AG04450 (cell line): ENCODE measurements around the genes DUSP23 and PEA15.

- CAGE, long polyA plus RNA = no peak
- RRBS = no CpG with 5 or more reads among the region's 5 CpGs
Measured at GRCh38 chr1:159594534-159595346, 7.1 kb downstream of the APCS start.

- CAGE, long polyA plus RNA = no peak
- RRBS = no CpG with 5 or more reads among the region's 8 CpGs
Measured at GRCh38 chr1:159598113-159599034, 10.7 kb downstream of the APCS start.

GRCh38 chr1:159751769-159752333, 28.9 kb upstream of the DUSP23 start:
- CAGE, long polyA plus RNA = no peak
- RRBS = no CpG with 5 or more reads among the region's 3 CpGs

DNA sequence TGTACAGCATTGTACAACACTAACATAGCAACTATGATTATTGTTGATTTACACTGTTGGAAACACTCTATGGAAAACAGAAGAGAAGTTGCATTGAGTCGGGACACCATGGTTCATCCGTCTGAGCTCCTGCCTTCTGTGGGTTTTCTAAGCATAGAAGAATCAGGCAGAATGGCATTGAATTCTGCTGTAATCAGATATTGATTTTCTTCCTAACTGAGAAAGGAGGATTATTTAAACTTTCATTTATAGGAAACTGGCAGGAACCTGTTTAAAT, 24.8 kb upstream of the DUSP23 start:
- CAGE, long polyA plus RNA = no peak
- RRBS = no CpG with 5 or more reads among the region's 2 CpGs

GRCh38 chr1:159780874-159781702, at the start of gene DUSP23:
Gene DUSP23, plus strand, starts transcription at chr1:159780962.
- CAGE, long polyA plus RNA = no peak
- RRBS = 4% methylated on average over 8 of the region's 65 CpGs

GRCh38 chr1:159800021-159800788, 2.0 kb upstream of the FCRL6 start:
- CAGE, long polyA plus RNA = no peak
- RRBS = no CpG with 5 or more reads among the region's 8 CpGs

DNA sequence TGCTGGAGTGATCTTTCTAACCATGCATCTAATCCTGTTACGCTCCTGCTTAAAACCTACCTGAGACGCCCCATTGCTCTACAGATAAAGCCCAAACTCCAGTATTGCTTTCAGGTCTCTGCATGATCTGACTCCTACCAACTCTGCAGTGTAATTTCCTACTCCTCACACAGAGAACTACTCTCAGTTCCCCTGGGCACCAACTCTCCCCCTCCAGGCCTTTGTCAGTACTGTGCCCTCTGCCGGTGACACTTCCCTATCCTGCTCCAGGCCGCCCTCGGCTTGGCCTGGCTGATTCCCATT, 2.5 kb downstream of the SLAMF8 start:
- CAGE, long polyA plus RNA = no peak
- RRBS = no CpG with 5 or more reads among the region's 5 CpGs

DNA sequence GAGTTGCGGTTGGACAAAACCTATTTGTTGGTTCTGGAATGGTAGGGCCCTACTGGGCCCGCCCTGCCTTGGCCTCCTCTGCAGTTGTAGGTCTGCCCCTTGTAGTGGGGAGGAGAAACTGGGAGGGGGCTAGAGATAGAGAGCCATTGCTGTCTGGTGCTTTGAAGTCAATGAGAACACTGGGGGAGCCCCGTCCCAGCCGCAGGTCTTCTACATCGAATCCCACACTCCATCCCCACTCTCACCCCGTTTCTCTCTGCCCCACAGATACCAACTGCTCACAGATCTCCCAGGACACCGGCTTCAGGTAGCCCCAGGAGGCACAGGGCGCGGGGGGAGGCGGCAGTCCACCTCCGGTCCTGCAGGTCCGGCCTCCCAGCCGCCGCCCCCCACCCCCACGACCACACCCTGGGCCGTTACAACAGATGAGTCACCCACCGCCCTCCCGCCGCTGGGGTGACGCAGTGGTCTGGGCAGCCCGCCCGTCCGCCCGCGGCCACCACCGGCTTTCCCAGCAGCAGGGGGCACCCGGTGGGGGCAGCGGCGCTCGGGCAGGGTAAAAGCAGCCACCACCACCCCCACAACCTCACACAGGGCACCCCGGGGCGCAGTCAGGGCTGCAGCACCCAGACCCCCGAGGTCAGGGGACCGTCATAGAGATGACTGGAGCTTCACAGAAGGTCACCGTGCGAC, 949 bp downstream of the TAGLN2 start:
- CAGE, long polyA plus RNA = no peak
- RRBS = 2% methylated on average over 10 of the region's 36 CpGs

GRCh38 chr1:160084642-160085373, 3.5 kb downstream of the KCNJ9 start:
- CAGE, long polyA plus RNA = no peak
- RRBS = no CpG with 5 or more reads among the region's 47 CpGs

- CAGE, long polyA plus RNA = no peak
- RRBS = no CpG with 5 or more reads among the region's 3 CpGs
Measured at GRCh38 chr1:160095516-160096458, 2.6 kb downstream of the IGSF8 start.

DNA sequence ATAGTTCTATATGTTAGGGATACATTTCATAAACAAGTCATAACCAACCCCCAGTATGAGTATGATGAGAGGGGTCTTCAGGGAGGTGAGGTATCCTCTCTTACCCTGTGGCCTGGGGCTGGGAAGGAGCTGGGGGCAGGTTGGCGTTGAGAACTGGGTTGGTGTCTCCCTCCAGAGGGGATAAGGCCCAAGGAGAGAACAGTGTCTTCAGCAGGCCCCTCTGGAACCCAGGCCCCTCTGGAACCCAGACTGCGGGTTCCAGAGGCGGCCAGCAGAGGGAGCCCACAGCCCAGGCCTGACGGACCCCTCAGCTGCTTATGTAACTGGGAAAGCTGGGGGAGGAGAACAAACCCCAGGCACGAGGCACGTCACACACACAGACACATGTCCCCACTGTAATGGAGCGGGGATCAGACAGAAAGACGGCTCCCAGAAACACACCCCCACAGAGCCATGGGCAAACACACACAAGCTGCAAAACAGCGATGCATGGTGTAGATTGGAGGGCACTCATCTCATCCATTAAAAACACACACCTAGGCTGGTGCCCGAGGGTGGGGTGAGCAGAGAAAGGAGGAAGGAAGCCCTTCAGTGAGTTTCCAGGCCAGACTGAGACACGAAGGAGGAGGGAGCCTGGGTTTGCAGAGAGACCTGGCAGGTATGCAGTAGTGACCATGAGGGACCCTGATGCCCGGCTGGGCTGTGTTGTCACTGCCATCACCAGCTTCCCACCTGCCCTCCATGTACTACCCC, 2.6 kb upstream of the IGSF8 start:
- CAGE, long polyA plus RNA = no peak
- RRBS = no CpG with 5 or more reads among the region's 12 CpGs

- CAGE, long polyA plus RNA = no peak
- RRBS = no CpG with 5 or more reads among the region's 9 CpGs
Measured at GRCh38 chr1:160117538-160118210, 2.1 kb downstream of the ATP1A2 start.

DNA sequence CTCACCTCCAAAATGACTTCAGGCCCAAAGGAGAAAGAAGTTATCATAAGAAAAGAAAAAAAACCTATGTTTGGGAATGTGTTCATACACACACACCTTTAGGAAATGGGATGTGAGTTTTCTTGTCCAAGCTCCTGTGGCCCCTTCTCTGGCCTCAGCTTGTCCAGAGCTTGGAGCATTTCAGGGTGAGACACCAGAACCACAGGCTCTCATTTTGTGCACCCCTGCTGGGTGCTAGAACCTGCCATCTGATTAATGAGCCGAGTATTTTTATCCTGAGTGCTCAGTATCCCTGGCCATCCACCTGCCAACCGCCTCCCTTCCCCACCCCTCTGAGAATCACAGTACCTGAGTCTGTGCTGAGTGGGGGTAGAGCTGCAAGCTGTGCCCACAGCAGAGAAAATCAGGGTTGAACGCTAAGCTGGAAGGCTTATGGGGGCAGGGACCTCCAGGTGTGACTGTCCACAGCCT, 1.3 kb downstream of the CASQ1 start:
- CAGE, long polyA plus RNA = no peak
- RRBS = no CpG with 5 or more reads among the region's 3 CpGs

DNA sequence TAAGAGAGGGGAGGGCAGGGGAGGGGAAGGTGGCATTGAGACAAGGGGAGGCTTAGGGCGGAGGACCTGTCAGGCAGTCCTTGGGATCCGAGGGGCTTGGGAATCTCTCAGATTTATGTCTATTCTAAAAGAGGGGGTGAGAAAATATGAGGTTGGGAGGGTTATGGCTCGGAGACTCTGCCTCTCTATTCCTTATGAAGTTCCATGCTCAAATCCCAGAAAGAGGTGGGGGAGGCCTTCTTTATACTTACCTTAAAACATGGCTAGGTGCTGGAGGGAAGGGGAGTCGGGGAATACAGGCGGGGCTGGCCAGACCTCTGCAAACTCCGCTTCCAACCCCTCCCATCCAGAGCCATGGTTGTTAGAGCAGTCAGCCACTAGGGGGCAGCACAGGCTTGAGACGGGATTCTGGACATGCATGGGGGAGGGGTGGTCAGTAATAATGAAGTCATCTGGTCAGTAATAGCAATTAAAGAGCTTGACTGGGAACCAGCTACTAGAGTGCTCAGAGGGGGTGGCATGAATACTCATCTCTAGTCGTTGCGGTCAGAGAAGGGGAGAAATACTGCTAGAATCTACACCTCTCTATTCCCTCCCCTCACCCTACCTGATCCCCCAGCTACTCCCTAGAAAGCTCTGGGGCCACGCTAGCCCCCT, 2.6 kb downstream of the CASQ1 start:
- CAGE, long polyA plus RNA = no peak
- RRBS = no CpG with 5 or more reads among the region's 10 CpGs

GRCh38 chr1:160204936-160205632, at the start of gene PEA15:
Gene PEA15, plus strand, starts transcription at chr1:160205384.
- CAGE, long polyA plus RNA = start-site peak on the plus strand at chr1:160205423-160205463, 22 and 21 reads in 2 replicates
- RRBS = 2% methylated on average over 15 of the region's 46 CpGs

GRCh38 chr1:160206404-160206899, 1.3 kb downstream of the PEA15 start:
- CAGE, long polyA plus RNA = no peak
- RRBS = no CpG with 5 or more reads among the region's 5 CpGs

- CAGE, long polyA plus RNA = no peak
- RRBS = no CpG with 5 or more reads among the region's 3 CpGs
Measured at GRCh38 chr1:160358430-160358943, 8.4 kb upstream of the NHLH1 start.

DNA sequence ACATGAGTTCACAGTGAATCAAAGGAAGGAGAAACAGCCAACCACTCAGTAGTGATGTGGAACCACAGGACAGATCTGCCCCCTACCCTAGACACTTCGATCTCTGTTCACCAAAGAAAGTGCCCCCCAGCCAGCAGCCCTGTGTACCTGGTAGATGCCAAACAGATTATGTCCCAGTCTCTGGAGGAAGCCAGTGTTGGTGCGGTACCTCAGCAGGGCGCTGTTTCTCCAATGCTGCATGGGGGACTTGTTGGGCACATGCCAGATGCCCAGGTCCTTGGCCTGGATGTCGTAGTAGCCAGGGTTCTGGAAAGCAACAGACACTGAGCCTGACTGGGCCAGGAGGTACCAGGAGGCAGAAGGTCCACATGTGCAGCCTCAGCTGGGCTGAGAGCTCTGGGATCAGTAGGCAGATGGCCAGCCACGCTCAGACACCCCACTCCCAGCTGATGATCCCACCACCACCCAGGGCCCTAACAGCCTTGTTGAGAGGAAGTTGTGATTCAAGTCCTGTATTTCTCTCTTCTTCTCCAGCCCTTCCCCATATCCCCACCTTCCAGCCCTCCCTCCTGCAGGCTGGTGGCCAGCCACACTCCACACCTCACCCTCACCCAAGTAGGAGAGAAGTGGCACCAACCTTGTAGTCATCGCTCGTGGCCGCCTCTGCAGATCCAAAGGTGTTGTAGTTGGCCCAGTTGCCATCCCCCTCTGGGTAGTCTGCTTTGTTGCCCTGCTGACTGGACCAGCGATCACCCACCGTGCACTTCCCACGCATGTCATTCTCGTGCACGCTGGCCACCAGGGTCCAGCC, 4.0 kb downstream of the ITLN2 start:
- CAGE, long polyA plus RNA = no peak
- RRBS = no CpG with 5 or more reads among the region's 13 CpGs

DNA sequence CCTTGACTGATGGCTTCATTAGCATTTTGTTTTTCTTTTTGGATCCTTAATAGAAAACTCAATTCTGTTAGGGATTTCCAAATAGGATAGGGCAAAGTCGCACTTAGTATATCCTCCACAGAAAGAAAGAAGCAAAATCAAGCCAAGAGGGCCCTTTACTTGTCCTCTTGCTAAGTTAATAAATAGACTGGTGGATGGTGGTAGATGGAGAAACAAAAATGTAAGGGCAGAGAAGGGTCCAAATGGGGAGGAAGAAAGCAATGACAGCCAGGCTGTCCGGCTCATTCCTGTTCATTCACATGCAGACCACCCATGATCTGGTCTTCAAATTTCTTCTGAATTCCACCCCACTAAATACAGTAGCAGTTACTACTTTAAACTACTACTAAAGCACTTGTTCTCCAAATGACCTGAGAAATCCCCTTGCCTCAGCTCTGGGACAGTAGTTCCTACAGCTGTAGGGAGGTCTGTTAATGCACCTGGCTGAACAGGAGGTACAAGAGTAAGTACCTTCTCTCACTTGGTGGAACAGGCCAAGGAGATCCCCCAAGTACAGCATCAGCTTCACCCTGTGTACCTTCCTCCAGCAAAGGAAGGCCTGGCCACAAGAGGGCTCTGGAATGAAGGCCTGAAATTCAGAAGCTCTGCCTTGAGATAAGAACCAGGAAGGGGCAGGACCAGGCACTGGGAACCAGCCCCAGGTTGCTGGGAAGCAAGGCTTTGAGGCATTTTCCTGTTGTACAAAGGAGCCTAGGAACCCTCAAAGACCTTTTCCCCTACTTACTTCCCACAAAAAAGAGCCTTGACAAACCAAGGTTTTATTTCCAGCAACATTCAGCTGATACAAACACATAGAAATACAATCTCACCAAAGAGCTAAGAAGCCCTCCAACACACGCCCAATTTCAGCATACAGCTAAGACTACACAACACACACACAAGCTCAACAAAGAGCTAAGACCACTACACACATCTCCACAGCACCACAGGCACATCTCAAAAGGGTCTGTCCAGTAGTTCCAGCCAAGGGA, 23.7 kb downstream of the F11R start:
- CAGE, long polyA plus RNA = no peak
- RRBS = no CpG with 5 or more reads among the region's 3 CpGs

DNA sequence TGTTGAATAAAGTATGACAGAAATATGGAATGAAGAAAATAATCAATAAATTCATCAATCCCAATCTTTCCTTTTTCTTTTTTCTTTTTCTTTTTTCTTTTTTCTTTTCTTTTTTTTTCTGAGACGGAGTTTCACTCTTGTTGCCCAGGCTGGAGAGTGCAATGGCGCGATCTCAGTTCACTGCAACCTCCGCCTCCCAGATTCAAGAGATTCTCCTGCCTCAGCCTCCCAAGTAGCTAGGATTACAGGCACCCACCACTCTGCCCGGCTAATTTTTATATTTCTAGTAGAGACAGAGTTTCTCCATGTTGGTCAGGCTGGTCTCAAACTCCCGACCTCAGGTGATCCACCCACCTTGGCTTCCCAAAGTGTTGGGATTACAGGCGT, 4.2 kb downstream of the ARHGAP30 start:
- CAGE, long polyA plus RNA = no peak
- RRBS = no CpG with 5 or more reads among the region's 7 CpGs